Panc1 (cell line): ENCODE measurements around the gene ZPR1.

DNA sequence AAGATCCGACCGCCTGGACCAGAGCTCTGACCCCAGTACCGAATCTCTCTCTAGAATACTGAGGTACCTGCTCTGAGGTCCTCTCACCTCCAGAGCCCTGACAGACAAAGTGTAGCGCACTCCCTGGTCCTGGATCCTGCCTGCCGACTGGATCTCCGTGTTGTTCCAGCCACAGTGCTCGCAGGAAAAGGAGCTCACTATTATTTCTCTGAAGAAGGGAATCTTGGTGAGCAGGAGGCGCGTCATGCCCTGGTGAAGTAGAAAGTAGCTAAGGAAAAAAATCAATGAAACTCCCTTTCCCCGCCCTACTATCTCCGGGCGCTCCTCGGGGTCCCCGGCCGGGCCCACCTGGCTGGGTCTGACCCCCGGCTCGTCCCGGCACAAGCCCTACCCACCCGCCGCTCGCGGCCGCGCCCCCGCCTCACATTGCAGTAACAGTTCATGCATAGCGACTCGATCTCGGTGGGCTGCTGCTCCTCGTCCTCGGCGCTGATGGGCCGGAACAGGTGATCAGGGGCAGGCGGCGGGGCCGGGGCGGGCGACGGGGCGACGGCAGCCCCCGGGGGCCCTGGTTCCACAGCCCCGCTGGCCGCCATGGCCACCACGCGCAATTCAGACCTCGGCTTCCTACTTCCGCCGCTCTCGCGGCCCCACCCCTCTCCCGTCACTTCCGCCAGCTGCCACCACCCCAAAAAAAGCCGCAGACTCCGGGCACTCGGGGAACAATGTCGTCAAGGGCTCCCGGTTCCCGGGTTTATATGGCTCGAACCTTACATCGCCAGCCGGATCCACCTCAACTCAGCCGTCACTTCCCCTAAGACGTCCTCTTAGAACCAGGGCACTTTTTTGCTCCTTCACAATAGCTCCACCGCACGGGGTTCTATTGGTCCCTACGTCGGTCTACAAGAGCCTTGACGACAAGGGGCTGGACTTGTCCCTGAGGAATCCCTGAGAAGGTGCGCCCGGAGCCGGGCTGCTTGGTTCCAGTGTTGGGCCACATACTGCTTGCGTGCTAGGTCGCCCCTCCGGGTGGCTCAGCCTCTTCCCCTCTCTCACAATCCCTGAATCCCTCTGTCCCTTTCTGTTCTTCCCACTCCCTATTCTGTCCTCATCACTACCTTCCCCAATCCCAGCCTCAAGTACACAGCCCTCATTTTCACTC is at the start of gene ZPR1:
Gene ZPR1 (minus strand): TSS at position 629 of the 1,162 bp plus-strand sequence.
- RRBS, 2 experiments, result 5 to 7% methylated on average over 4 to 14 of the region's 74 CpGs

DNA sequence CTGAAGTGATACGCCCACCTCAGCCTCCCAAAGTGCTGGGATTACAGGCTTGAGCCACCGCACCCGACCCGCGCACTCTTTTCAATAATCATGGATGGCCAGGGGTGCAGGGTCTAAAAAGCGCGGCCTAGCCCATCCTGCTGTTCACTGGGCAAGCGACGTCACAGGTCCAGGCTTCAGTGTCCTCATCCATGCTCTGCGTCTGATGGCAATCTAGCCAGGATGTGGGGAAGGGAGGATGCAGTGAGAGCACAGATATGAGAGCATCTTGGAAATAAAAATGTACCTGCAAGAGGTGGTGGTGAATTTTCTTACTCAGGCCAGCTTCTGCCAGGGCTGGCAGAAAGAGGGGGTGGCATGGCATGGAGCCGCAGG is 2.7 kb downstream of the APOA1 start:
- RRBS, 2 experiments, result no CpG with 5 or more reads among the region's 11 CpGs

DNA sequence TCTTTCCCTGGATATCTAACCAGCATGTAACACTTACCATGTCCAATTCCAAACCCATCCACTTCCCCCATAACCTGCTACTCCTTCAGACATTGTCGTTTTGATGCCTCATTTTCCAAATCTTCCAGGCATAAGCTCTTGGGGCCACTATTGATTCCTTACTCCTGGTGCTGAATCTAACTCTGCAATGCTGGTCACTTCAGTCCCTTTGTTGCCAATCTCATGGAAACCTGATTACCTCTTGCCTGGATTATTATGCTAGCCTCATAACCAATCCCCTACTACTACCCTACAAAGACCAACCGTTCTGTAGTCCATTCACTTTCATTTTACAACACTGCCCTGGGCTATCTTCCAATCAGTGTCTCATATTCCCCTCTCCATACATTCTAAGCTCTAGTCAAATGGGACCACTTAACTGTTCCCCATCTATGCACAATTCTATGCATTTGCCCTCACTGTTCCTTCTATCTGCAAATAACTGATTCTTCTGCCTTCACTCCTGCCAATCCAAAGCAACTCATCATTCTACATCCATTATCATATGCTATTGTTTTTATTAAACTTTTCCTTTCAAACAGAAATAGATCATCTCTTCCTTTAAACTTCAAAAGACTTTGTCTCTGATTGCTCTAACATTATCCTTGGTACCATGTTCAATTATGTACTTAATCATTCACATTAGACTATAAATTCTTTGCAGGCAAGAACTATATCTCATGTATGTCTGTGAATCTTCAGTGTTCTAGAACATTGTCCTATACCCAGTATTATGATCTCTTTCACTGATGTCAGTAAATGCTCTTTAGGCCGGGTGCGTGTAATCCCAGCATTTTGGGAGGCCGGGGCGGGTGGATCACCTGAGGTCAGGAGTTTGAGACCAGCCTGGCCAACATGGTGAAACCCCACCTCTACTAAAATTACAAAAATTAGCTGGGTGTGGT is 12.8 kb upstream of the APOA1 start:
- RRBS, 2 experiments, result no CpG with 5 or more reads among the region's 6 CpGs

GRCh38 chr11:116871287-116871726 is 33.9 kb upstream of the APOA1 start:
- RRBS, 2 experiments, result no CpG with 5 or more reads among the region's 3 CpGs

DNA sequence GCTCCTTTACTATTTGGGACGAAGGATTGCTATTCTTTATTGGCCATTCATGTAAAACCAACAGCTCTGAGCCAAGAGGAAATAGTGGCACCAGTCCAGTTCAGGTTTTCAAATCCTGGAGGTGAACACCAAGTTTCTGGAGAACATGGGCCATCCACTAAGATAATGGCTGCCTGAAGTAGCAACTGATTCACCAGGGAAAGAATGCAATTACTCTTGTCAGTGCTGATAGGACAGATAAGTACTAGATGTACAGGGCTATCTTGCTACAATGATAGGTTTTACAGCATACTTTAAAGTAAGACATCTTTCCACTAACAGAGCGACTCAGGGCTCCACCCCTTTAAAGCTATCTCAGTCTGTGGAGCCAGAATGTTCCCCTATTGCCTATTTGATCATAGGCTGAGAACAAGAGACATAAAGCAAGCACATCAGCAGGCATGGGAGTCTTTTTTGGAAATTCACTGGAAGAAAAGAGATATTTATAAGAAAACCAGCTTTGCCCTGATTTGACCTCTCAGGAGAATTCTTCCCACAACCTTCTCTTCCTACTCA is 36.9 kb upstream of the APOA1 start:
- RRBS, 2 experiments, result no CpG with 5 or more reads among the region's 2 CpGs

DNA sequence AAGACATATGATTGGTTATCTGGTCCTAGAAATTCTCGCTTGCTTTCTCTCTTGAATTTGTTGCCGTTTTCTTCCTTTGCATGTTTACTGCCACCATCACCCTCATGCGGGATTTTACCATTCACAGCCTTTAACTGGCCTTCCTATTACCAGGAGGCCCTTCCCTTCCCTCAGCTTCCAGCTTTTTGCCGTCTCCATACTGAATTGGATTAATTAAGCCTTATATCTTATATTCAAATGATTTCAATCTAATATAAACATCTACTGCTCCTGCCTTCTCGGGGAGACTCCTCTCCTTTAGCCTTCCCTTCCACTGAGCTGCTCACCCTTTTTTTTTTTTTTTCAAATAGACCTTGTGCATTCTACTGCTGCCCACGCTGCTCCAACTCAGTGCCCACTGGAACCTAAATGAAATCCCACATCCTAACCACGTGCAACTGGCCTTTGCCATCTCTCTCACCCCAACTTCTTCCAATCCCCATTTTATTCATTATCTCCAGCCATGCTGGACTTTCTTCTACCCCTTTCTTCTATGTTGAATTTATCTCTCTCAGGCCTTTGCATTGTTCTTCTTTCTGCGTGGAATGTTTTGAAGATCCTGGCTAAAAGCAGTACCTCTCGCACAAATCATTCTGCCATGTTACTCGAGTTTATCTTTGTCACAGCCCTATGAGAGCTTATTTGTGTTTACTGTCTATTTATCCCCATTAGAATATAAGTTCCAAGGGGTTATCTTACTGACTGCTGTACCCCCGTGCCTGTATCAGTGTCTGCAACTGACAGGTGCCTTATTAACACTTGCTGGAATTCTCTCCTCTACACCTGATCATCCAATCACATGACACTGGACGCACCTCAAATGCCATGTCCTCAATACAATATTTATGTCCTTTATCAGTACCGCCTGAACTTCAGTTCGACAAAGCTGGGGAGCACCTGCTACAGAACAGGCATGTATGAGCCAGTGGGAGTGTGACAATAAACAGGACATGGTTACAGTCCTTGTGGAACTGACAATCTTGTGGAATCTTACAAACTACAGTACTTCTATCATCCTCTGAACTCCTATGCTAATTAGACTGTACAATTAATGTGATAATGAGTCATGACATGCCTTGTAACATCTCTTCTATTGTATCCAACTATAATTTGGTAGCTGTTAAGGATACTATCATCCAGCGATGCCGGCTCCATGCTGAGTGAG is 82.8 kb upstream of the APOA1 start:
- RRBS, 2 experiments, result no CpG with 5 or more reads among the region's 16 CpGs

DNA sequence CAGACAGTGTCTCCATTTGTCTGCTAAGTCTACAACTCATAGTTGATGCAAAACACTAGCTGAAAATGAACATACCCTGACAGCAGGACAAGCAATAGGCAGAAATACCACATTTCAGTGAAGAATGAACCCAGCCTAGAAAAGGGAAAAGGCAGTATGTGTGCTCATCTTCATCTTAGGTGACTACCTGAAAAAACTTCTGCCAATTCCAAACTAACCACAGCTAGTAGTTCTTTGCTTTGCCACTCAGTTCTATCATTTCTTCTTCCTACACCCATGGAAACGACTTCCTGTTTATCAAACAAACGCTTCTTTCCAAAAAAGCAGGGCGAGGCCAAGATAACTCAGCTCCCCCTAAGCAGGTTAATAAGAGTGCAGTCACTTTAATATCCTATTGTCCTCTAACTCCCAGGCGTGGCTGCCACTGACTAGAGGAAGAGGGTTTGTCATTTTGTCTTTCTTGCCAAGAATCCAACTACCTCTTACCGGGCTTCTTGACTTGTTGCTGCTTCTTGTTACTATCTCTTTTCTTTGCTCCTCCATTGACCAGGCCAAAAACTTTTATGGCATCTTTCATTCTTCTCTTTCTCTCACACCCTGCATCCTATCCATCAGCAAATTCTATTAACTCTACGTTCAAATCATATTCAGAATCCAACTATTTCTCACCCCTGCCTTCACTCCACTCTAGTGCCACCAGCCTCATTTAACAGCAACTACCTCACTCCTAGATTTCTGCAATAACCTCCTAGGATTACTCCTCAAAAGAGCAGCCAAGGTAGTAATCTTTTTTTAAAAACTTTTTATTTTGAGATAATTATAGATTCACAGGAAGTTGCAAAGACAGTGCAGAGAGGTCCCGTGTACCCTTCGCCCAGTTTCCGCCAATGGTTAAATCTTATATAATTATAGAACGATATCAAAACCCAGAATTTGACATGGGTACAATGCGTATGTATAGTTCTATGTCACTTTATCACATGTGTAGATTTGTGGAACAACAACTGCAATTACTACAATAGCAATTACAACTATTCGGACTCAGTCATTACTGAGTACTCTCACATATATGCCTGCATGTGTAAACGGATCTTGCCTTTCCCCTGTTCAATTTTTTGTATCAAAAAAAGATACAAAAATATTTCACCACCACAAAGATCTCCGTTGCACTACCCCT is 94.4 kb upstream of the APOA1 start:
- RRBS, 2 experiments, result no CpG with 5 or more reads among the region's 14 CpGs

DNA sequence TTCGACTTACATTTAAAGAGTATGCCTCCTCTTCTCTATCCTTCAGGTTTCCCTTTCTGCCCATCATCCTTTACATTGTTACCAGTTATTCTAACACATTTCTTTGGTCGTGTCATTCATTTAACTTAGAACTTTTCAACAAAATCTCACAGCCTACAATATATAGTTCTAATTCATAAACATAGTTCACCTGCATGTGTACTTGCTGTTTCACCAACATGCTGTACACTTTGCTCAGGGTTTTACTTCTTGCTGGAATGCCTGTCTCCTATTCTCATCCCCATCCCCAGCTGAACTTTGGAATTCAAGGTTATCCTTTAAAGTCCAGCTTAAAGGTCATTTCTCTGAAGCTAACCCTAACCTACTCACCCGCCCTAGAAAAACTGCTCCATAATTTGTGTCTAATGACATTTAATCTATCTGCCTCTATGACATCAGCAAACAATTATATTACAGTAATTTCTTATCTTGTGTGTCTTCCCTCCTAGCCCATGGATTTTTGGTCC is 99.3 kb upstream of the APOA1 start:
- RRBS, 2 experiments, result no CpG with 5 or more reads among the region's 3 CpGs

DNA sequence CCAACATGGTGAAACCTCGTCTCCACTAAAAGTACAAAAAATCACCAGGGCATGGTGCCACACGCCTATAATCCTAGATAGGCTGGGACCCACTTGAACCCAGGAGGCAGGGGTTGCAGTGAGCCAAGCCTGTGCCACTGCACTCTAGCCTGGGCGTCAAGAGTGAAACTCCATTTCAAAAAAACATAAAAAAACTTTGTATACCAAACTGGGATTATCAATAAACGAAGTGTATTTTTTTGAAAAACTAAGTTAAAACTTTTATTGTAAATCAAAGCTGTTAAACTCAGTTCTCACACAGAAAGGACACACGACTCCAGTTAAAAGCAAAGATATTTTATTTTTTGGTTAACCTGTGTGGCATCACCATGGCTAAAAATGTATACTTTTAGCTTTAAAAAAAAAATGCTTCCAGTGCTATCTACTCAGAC is 84.9 kb downstream of the SIK3 start:
- RRBS, 2 experiments, result no CpG with 5 or more reads among the region's 5 CpGs

- RRBS, 2 experiments, result no CpG with 5 or more reads among the region's 4 CpGs
Observed at GRCh38 chr11:117137459-117137820, 6.6 kb upstream of the PAFAH1B2 start.

DNA sequence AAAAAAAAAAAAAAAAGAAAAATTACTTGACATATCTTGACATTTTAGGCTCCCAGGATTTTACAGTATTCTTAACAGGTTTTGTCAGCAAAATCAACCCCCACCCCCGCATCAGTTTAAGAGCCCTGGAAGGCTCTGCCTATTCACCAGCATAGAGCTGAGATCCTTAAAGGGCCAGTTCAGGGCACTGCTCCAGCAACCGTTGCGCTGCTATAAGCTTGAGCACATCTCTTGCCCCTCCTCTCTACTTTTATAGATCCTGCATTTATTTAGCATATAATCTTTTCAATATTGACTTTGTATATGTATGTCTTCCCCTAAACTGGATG is 690 bp upstream of the PAFAH1B2 start:
- RRBS, 2 experiments, result no CpG with 5 or more reads among the region's 3 CpGs

GRCh38 chr11:117170182-117170977 is 8.2 kb upstream of the SIDT2 start:
- RRBS, 2 experiments, result no CpG with 5 or more reads among the region's 10 CpGs

DNA sequence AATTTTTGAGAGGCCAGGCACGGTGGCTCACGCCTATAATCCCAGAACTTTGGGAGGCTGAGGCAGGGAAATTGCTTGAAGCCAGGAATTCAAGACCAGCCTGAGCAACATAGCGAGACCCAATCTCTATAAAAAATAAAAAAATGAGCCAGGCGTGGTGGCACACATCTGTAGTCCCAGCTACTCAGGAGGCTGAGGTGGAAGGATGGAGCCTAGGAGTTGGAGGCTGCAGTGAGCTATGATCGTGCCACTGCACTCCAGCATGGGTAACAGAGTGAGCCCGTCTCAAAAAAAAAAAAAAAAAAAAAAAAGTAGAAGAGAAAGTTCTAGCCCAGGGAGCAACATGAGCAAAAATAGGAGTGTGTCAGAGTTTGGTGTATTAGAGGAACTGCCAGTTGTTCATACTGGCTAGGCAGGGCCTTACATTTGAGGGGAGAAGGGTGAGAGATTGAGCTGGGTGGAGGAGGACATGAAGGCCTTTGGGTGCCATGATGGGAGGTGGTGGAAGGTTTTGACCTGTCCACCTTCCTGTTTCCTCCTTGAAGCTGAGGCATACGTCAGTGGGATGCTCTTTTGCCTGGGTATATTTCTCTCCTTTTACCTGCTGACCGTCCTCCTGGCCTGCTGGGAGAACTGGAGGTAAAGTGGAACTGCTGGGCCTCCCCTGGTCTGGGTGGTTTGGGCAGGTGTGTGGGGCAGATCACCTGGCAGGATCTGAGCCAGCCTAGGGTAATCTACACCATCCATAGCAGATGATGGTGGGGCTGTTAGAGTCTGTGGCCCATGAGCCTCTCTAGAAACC is 7.2 kb downstream of the SIDT2 start:
- RRBS, 2 experiments, result no CpG with 5 or more reads among the region's 8 CpGs

- RRBS, 2 experiments, result 93% methylated on average over 2 of the region's 16 CpGs; no CpG with 5 or more reads in 1 of the 2 experiments
Observed at GRCh38 chr11:117191453-117192061, 7.6 kb upstream of the TAGLN start.

GRCh38 chr11:117289938-117290743 is 25.9 kb downstream of the BACE1 start:
- RRBS, 2 experiments, result no CpG with 5 or more reads among the region's 10 CpGs

GRCh38 chr11:117658681-117659224 is 138.3 kb downstream of the DSCAML1 start:
- RRBS, 2 experiments, result no CpG with 5 or more reads among the region's 4 CpGs

GRCh38 chr11:117815180-117816016 is 9.1 kb downstream of the FXYD2 start:
- RRBS, 2 experiments, result no CpG with 5 or more reads among the region's 11 CpGs

- RRBS, 2 experiments, result 11 to 20% methylated on average over 2 to 3 of the region's 18 CpGs
Observed at GRCh38 chr11:117817222-117817929, 7.2 kb downstream of the FXYD2 start.

GRCh38 chr11:117875326-117876291 is 849 bp downstream of the FXYD6 start:
- RRBS, 2 experiments, result 3 to 11% methylated on average over 3 of the region's 27 CpGs

DNA sequence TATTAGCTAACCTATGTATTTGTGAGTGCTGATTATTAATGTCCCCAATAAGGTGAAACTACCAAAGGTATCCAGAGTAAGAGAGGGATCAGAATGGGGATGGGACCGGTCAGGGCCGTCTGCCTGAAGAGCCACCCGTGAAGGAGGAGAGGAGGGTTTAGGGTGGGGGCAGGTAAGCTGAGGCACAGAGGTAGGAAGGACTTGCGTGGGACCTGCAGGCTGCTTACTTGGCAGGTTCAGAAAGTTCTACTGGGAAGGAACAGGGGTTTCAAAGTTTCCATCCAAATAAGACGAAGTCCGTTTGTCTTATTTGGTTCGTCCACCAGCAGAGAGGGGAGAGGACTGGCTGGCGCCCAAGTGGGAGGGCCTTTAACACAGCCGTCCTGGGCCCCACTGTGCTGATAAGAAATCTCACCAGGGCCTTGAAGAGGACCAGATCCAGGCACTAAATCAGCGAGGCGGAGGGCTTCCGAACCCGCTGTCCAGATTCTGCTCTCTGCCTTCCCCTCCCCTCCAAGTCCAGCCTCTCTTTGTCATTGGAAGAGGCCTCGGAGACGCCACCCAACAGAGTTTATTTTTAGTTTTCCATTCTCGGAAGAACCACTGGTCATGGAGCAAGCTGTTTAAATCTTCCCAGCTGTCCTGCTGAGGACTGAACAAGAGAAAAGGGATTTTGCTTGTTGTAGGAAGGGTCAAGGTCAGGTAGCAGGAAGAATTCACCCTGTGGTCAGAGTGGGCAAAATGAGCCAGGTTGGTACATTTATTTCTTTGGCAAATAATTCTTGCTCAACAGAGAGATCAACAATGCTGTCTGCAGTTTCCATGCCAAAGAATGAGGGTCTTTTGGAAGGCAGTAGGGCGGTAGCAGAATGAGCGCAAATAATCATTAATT is 9.3 kb upstream of the FXYD6 start:
- RRBS, 2 experiments, result no CpG with 5 or more reads among the region's 18 CpGs